AG04449 (cell line): ENCODE measurements around a stretch of chr2.

- RRBS: no CpG with 5 or more reads among the region's 3 CpGs
Observed at GRCh38 chr2:190683777-190684215, 34.9 kb downstream of the NAB1 start.

DNA sequence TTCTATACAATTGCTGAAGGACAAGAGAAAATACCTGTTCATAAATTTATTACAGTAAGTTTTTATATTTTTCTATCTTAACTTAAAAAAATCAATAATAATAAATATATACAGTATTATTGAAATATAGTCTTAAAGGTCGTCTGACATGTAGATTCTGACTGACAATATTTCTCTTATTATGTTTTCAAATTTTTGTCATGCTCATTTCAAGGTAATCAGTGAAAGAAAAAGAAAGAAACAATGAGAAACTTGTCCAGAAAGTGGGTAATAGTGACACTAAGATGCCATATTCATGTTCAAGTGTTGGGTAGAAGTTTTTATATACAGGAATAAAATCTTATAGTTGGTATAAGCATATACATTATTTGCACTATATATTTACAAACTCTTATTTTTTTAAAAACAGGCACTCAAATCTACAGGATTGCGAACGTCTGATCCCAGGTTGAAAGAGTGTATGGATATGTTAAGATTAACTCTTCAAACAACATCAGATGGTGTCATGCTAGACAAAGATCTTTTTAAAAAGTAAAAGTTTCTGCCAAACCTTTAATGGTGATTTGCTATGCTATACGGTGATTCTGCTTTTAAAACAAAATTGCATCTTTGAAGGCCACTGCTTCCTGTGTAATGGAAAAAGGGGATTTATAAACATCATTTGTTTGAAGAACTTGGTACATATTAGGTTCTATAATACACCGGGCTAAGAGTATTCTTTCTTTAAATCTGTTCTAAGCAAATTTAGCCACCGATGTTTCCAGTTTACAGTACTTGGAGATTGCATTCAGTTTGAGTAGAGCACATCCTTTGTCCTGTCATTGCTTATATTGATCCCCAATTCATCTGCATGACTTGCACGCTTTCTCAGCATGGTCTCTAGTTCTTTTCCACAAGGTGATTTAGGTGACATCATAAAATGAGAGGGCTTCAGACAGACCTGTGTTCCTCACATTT is 14.9 kb downstream of the GLS start:
- RRBS: no CpG with 5 or more reads among the region's 7 CpGs

GRCh38 chr2:190898302-190898741 is 17.7 kb downstream of the GLS start:
- RRBS: no CpG with 5 or more reads among the region's 6 CpGs

GRCh38 chr2:190920555-190921388 is 40.2 kb downstream of the GLS start:
- RRBS: no CpG with 5 or more reads among the region's 4 CpGs

- RRBS: no CpG with 5 or more reads among the region's 2 CpGs
Observed at GRCh38 chr2:190948513-190949185, 65.3 kb downstream of the STAT1 start.

DNA sequence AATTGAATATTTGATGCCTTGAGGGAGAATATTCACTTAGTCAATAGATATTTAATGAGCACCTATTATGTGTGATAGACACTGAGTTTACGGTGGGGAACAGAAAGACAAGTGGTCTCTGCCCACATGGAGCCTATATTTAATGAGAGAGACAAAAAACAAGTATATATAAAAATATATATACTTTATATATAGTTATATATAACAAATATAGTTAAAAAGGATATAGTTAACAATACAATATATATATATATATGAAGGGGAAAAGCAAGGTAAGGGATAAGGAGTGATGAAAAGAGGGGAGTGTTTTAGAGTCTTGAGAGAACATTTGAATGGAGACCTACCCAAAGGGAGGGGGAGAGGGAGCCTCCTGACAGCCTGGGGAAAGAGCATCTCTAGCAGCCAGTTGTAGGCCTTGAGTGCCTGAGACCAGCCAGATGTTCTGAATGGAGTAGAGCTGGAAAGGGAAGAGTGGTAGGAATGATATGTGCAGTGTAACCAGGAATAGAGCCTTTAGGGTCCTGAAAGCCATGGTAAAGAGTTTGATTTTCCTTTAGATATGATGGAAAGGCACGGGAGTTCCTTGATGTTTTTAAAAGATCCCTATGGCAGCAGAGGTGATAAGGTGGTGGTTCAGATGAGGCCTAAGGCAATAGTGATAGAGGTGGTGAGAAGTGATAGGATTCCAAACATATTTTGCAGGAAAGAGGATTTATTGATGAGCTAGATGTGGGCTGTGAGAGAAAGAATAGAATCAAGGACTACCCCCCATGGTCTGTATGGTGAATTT is 64.0 kb downstream of the STAT1 start:
- RRBS: no CpG with 5 or more reads among the region's 2 CpGs

DNA sequence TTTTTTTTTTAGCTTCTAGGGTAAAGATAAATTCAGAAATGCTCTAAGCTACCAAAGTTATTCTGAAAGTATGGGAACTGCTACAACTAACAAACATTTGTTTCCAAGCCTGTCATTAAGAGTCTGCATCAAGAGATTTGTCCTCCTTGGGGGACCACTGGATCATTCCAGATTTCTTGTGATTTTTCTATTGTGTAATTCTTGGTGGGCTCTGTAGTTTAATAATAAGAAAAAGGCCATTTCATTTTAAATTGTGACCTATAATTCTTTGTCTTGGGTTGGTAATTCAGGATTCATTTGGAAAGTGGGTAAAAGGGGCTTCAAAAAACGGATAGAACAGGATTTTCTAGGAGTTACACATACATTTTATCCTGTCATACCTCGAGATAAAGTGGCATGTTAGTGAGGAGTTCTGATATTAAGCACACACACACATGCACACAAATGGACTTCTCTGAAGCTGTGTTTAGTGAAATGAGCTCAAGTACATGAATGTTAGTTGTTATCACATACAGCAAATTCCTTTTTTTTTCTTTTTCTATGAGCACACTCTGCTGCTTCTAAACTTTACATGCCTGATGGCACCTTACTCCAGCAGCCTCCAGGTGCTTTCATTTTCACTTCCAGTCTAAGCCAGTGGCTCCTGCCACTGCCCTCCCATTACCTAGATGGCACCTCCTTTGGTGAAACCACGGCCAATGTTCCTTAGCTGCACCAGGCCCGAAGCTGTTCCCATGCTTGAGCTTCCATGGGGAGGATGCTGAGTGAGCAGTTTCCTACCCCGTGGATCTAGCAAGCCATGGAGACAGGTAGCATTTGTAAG is 49.9 kb downstream of the STAT1 start:
- RRBS: no CpG with 5 or more reads among the region's 5 CpGs

GRCh38 chr2:191233995-191234194 is 11.3 kb upstream of the MYO1B start:
- RRBS: no CpG with 5 or more reads among the region's 2 CpGs

GRCh38 chr2:191265146-191265714 is 20.0 kb downstream of the MYO1B start:
- RRBS: no CpG with 5 or more reads among the region's 9 CpGs

DNA sequence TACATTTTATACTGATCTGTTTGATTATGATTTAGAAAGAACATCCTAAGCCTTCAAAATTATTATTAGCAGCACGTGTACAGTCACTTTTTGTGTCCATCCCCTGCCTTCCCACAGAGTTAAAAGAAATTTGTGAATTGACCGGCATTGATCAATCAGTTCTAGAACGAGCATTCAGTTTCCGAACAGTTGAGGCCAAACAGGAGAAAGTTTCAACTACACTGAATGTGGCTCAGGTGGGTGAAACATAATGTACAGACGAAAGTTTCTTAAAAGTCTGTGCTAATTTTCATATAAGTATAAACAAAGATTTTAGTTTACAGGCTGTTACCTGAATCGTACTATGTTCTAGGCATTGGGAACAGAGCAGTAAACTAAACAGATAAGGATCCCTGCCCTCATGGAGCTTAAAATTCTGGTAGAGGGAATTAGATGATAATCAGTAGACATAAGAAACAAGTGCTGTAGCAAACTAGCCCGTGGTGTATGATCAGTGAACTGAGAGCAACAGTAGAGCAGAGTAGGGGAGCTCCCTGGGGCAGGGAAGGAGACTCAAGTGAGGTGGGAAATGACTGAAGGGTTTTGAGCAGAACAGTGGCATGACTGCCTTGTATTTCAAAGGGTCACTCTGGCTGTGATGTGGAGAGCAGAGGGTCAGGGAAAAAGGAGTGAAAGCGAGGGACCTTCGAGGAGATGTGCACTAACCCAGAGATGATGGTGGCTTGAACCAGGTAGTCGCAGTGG is 119.0 kb downstream of the MYO1B start:
- RRBS: no CpG with 5 or more reads among the region's 10 CpGs

DNA sequence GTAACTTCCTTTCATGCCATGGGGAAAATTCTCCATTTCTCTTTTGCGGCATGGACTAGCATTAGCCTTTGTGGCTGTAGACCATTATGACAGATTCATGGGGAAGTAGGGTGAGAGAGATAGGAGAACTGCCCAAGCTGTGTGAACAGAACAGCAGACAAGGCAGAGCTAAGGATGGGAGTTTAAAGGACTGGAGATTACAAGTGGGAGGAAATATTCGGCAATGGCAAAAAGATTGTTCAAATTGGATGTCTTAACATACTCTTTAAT is 191.5 kb downstream of the MYO1B start:
- RRBS: no CpG with 5 or more reads among the region's 2 CpGs

GRCh38 chr2:191638461-191638824 is 39.5 kb upstream of the NABP1 start:
- RRBS: no CpG with 5 or more reads among the region's 5 CpGs

DNA sequence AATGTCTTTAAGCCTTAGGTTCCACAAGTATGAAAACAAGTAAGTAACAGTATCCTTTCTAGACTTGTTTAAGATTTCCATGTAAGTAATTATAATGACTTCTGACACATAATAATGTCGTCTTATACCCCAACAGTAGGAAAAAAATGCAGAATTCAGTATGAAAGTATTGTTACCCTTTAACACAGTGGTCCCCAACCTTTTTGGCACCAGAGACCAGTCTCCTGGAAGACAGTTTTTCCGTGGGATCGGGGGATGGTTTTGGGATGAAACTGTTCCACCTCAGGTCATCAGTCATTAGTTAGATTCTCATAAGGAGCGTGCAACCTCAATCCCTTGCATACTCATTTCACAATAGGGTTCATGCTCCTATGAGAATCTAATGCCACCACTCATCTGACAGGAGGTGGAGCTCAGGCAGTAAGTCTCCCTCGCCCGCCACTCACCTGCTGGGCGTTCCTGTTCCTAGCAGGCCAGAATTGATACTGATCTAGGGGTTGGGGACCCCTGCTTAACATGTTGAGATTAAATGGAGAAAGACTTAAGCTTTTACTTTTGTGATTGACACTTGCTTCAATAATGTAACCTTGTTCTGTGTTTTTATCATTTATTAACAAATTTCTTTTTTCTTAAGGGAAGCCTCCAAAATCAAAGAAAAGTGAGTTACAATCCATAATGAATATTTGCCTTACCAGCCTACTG is 9.9 kb downstream of the NABP1 start:
- RRBS: no CpG with 5 or more reads among the region's 7 CpGs

GRCh38 chr2:191927670-191928607 is 81.1 kb upstream of the CAVIN2 start:
- RRBS: no CpG with 5 or more reads among the region's 6 CpGs

GRCh38 chr2:192193206-192193744 is 1.5 kb downstream of the TMEFF2 start:
- RRBS: no CpG with 5 or more reads among the region's 16 CpGs

DNA sequence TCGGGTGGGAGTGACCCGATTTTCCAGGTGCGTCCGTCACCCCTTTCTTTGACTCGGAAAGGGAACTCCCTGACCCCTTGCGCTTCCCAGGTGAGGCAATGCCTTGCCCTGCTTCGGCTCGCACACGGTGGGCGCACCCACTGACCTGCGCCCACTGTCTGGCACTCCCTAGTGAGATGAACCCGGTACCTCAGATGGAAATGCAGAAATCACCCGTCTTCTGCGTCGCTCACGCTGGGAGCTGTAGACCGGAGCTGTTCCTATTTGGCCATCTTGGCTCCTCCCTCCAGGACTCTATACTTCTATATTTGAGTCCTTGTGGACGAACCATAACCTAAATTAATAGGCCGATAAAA is 583.8 kb upstream of the SLC39A10 start:
- RRBS: no CpG with 5 or more reads among the region's 19 CpGs

DNA sequence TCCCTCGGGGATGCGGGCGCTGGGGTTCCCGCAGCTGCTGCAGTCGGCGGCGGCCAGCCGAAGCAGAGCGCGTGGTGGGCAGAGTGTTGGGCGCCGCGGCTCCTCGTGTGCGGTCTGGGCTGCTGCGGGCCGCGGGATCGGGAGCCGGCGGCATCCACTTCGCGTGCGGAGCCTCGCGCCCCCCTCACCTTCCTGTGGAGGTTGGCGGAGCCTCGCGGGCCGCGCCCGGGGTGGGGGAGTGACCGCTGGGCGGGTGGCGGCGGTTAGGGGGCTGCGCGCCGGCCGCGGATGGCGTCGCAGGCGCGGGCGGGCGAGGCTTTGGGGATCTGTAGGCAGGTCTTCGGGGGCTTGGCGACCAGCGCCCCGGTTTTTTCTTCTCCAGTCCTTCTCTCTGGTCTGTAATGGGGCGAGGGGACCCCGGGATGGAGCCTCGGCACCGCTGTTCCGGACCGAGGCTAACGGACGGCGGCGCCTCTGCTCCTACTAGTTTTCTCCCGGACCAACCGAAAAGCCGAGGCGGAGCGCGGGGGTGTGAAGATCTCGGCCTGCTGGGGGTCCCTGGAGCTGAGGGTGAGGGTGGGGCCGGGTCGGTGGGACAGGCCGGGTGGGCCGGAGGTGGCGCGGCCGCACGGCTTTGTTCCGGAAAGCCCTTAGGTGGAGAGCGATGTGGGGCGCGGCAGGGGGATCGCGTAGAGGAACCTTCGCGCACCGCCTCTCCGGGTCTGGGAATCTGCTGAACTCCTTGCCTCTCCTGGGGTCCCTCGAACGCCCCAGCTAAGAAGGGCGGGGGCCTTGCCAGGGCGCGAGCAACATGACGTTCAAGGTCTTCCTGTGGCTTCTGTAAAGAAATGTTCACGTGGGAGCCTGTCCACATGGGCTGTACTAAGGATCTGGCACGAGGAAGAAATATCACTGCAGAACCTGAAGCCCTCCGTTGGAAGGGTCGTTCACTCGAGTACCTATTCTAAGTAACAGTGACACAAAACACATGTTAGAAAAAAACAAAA is 687 bp downstream of the SLC39A10 start:
- RRBS: 2% methylated on average over 55 of the region's 97 CpGs

GRCh38 chr2:196144495-196144878 is 26.9 kb downstream of the STK17B start:
- RRBS: no CpG with 5 or more reads among the region's 4 CpGs

DNA sequence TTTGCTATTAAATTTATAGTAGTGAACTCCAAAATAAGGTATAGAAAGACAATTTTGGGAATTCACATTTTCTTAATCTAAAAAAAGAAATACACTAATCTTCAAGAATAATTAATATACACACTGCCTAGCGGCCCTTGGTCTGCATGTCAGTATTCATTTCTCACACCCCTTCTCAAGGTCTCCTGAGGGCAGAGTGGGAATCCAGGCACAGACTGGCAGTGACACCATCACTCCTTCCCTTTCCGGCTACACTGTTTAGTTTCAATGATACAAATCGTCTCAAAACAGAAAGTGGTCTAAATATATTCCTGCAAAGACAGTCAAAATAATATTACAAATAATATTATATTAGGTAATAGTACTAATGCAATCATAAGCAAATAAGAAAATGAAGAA is 23.3 kb downstream of the STK17B start:
- RRBS: no CpG with 5 or more reads among the region's 3 CpGs